ENCODE results near the genes ZNF205 and TRAP1.

DNA sequence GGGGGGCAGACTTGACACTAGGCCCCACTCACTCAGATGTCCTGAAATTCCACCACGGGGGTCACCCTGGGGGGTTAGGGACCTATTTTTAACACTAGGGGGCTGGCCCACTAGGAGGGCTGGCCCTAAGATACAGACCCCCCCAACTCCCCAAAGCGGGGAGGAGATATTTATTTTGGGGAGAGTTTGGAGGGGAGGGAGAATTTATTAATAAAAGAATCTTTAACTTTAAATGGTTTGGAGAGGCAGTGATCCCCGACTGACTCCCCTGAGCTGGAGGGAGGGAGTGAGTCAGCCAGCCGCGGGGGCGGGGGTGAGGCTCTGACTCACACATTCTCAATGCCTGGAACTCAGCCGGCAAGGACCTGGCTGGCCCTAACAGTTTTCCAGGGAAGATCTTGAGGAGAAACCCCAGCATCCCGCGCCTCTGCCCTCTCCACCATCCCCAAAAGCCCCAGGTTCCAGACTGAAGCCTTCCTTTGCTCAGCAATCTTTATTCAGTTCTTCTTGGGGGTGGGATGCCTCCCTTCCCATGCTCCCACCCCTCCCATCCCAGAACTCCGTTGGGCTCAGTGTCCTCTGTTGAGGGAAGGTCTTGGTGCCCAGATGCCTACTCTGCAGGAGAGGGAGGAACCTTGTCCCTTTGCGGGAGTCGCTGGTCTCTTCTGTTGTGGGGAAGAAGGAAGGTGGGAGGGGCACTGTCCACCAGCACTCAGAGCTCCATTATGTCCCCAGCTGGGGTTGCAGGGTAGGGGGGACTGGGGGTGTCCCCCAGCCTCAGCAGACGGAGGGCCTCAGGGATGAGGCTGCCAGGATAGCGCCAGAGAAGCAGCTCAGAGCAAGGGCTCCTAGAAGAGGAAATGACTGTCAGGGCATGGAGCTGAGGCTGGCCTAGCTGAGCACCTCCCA lies 1.3 kb downstream of the HCFC1R1 start:
- PRO-cap, result bidirectional peak, plus-strand start at position 381 of the sequence, minus-strand start at position 288 of the sequence

DNA sequence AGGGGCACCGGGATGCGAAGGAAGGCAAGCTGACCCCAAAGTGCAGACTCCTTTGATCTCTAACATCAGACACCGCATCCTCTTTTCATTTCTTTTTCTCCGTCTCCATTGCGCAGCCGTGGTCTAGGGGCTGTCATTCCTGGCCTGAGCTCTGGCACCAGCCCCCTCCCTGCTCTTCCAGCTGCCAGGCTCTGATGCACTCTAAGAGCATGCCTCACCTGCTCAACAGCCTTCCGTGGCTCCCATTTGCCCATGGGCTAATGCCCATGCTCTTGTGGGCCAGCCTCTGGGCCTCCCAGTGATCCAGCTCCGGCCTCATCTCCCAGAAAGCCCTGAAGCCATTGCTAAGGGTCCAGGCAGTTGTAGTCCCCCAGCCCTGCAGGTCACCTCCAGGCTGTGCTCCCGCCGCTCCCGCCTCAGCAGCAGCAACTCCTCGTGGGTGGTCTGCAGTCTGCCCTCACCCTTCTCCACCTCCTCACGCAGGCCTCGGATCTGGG lies 6.3 kb downstream of the THOC6 start:
- PRO-cap, result no peak

GRCh38 chr16:3058152-3058631 lies 7.2 kb upstream of the IL32 start:
- PRO-cap, result no peak

GRCh38 chr16:3070441-3070787 lies 5.0 kb downstream of the IL32 start:
- PRO-cap, result no peak

DNA sequence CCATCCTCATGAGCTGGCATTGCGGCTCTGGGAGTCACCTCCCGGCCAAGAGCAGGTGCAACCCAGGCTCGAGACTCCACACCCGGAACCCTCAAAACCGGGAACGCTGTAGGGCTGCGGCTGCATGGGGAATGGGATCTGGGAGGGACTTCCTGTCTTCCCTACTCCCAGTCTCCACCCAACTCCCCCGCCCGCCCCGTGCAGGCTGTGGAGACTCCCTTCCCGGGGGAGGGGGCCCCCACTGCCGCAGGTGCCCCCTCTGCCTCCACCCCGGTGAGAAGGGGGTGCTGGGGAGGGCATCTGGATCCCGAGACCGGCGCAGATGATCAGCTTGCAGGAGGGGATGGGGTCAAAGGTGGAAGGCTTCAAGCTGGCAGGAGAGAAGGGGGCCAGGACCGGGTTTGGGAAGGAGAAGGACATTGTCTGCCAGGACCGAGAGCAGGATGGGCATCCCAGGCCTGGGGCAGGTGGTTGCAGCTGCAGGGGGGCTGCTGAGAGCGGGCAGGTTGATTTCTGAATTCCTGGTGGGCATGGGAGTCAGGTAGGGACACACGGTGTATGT lies at the start of gene ZNF205:
Gene ZNF205 (plus strand): TSS at position 177 of the 562 bp plus-strand sequence.
- PRO-cap, result no peak

DNA sequence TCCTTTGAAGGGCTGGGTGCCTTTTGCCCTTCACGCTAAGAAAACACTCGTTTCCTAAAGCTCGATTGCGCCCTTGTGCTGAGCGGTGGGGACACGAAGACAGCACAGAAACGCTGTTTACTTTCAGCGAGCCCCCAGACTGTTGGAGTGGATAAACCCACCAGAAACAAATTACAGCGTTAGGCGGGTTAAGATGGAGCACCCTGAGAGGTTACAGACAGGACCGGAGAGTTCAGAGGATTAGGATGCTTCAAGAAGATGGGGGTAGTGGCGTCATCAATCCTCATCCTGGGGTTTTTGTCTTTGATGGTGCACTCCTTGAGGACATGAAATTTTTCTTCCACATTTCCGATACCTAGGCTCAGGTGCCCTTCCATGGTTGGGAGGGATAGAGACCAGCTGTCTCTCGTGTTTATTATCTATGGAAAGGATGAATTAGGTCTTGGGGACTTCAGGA lies 9.7 kb downstream of the OR2C1 start:
- PRO-cap, result no peak

DNA sequence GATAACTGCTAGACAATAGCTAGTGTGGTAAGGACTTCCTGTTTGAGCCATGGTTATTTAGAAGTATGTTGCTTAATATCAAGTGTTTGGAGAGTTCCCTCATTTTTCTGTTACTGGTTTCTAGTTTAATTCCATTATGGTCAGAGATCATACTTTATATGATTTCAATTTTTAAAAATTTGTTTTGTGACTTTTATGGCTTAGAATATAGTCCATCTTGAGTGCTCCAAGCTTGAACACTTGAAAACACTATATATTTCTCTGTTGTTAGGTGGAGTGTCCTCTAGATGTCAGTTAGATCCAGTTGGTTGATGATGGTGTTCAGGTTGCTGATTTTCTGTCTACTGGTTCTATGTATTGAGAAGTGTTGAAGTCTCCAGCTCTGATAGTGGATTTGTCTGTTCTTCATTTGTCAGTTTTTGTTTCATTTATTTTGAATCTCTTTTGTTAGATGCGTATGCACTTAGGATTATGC lies 15.0 kb upstream of the SLX4 start:
- PRO-cap, result no peak

GRCh38 chr16:3664046-3665247 lies 10.0 kb downstream of the DNASE1 start:
- PRO-cap, result no peak

GRCh38 chr16:3677437-3678576 lies 23.3 kb downstream of the DNASE1 start:
- PRO-cap, result no peak

DNA sequence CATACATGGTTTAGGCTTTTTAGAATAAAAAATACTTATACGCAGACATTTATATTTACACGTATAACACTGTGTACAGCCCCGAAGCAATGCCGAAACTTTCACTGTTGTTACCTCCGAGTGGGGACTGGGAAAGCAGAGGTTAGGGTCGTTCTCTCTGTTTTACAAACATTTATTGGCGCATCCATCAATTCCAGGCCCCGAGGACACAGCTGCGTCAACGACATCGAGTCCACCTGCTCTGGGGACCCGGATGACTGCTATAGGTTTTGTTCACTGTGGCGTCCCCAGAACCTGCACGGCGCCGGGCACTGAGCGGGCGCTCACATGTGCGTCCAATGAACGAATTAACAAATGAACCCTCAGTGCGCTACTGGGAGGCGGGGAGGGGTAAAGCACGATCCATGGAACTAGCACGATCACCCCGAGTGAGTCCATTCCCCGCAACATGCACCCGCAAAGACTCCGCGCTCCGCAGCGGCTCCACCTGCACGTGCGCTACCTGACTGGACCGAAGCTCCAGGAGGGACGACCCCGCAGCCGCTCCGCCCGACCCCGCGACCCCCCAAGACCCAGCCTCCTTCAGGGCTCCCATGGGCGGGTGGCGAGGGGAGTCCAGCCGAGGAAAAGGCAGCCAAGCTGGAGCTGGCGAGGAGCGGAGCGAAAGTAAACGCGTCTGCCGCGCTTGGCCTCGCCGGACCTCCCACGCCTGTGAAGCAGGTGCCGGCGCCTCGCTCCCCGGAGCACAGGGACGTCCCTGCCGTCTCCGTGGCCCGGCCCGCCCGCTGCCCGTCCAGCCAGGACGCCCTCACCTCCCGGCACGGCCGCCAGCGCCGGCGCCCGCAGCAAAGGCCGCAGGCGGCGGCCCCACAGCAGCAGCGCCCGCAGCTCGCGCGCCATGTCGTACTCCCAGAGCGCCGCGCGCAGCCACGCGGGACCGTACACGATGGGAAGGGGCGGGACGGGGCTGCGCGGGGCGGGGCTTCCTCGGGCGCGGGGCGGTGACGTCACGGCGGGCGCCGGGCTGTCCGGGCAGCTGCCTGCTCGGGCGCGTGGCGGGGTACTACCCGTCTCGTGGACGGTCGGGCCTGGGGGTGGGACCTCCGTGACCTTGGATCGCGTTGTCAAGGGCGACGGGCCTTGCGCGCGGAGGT lies at the start of gene TRAP1:
Gene TRAP1 (minus strand): TSS at position 916 of the 1,154 bp plus-strand sequence.
- PRO-cap, result bidirectional peak, plus-strand start at position 1,022 of the sequence, minus-strand start at position 911 of the sequence

DNA sequence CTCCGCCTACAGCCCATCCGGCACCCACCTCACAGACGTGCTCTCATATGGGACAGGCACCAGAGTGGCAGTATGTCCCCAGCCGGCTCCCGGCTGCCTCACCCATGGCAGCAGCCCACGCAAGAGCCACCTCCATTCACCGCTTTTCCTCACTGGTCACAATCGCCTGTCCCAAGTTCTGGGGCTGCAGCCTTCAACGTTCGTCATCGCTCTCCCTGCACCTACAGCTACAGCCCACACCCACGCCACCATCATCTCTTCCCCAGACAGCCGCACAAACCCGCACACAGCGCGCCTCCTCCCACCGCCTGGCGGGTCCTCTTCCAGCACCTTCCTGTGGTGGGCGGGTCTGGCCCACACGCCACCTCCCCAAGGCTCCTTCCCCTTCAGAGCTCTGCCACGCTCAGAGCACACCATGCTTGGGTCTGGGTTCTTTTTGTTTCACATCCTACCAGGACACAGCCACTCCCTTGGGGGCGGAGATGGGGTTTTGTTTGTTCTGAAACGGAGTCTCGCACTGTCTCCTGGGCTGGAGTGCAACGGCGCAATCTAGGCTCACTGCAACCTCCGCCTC lies 17.6 kb upstream of the TRAP1 start:
- PRO-cap, result no peak

GRCh38 chr16:3880786-3881107 lies 234 bp upstream of the CREBBP start:
- PRO-cap, result bidirectional peak, plus-strand start at chr16:3880891, minus-strand start at chr16:3880713

- PRO-cap, result no peak
Measured at GRCh38 chr16:4019310-4019932, 96.8 kb downstream of the ADCY9 start.

GRCh38 chr16:4052802-4053022 lies 63.5 kb downstream of the ADCY9 start:
- PRO-cap, result no peak

GRCh38 chr16:4058187-4058936 lies 57.9 kb downstream of the ADCY9 start:
- PRO-cap, result no peak

DNA sequence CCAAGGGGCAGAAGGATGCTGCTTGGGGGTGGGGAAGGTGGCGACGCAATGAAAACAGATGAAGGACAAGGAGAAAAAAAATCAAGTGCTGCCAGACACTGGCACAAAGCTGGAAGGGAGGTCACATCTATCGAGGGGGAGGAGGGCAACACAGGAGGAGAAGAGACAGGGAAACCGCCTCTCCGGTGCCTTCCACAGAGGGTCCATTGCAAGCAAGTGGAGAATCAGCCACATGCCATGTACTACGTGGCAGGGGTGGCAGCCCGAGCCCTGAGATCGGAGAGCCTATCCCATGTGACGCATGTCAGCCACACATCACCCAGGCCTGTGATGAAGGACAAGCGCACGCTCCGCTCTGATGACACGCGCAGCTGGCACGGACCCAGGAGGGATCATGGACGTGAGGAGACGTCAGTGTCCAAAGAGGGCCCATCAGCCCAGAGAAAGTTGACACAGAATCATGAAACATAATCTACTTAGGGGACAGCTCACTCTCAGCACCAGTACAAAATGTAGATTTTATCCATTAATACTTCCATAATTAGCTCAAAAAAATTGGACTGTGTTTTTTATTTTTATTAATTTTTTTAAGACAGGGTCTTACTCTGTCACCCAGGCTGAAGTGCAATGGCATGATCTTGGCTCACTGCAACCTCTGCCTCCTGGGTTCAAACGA lies 30.0 kb downstream of the ADCY9 start:
- PRO-cap, result no peak

DNA sequence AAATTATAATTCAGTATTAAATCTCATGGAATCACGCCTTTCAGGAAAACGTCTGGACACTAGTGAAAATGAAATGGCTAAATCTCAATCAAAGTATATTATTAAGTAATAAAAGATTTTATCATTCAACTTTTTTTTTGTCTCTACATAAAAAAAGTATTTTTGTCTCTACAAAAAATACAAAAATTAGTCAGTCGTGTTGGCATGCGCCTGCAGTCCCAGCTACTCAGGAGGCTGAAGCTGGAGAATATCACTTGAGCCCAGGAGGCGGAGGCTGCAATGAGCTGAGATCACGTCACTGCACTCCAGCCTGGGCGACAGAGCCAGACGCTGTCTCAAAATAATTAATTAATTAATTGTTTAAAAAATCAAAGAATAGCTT lies 22.8 kb downstream of the ADCY9 start:
- PRO-cap, result no peak

DNA sequence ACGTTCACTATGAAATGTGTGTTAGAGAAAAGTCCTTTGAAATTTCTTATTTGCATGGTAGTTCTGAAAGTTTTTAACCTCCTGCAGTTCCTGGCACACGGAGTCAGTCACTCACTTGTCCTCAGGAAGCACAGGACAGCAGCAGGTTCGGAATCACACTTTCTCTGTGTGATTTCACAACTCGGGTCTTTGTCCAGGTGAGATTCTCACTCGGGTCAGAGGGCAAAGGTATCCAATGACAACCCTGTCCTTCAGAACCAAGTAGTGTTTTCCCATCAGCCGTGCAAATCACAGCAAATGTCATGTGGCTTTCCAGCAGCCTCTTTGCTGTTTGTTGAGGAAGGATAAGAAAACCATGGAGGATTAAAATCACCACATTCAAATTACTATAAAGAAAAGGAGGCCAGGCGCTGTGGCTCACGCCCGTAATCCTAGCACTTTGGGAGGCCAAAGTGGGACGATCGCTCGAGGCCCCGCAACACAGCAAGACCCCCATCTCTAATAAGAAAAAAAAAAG lies 22.1 kb downstream of the ADCY9 start:
- PRO-cap, result no peak

- PRO-cap, result no peak
Measured at GRCh38 chr16:4115172-4116051, 830 bp downstream of the ADCY9 start.

DNA sequence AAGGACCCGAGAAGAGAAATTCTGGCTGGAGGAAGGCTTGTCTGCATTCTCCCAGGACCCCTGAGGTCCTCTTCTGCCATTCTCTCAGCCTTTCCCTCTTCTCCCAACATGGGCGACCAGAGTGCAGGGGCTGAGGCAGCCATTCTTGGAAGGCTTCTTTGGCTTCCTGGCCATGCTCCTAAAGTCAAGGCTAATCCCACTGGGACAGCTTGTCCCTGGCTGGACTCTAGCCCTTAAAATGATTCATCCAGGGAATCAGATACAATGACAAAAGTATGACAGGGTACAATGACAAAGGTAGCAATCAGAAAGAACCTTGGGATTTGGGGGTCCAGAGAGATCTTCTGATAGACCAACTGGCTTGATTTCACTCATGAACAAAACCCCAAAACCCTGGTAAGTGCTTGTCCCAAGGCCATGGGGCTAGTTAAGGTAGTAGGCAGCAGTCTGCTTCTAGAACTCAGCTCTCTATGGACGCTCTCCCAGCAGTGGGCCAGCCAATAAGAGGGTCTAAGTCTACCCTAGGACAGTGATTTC lies 26.7 kb downstream of the SRL start:
- PRO-cap, result no peak